Kidney (tissue), 2 donors: ENCODE measurements around a stretch of chr7.

DNA sequence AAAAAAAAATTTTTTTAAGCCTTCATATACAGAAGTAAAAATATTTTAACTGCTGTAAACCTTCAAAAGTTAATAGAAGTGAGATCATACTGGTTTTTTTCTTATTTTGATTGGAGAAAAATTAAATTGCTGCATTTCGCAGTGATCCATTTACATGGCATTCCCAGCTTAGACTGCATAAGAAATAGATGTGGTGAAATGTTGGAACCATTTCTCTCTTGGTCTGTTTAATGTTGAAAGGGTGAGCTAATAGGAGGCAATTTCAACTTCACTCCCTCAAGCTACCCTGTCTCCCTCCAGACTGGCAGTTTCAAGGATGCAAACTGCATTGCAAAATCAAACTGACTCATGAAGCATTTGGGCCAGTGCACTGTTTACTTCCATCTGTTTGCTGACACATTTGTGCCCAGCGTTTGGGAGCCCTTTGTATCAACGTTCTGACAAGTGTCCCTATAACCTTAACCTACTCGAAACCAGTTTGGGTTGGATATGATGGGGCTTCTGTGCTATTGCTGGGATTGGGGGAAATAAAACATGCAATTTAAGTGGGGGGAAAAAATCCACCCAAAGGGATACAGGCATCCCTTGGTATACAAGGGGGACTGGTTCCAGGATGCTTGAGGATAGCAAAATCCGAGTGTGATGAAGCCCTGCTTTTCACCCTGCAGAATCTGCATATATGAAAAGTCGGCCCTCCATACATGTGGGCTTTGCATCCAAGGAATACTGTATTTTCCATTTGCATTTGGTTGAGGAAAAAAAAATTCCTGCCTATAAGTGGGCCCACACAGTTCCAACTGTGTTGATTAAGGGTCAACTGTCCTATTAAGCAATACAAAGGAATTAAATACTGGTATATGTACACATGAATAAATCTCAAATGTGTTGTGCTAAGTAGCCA is 15.7 kb downstream of the RHEB start:
- PRO-cap = no peak
- RRBS = no CpG with 5 or more reads among the region's 6 CpGs

GRCh38 chr7:151550754-151551008 is 31.0 kb upstream of the RHEB start:
- PRO-cap = no peak

DNA sequence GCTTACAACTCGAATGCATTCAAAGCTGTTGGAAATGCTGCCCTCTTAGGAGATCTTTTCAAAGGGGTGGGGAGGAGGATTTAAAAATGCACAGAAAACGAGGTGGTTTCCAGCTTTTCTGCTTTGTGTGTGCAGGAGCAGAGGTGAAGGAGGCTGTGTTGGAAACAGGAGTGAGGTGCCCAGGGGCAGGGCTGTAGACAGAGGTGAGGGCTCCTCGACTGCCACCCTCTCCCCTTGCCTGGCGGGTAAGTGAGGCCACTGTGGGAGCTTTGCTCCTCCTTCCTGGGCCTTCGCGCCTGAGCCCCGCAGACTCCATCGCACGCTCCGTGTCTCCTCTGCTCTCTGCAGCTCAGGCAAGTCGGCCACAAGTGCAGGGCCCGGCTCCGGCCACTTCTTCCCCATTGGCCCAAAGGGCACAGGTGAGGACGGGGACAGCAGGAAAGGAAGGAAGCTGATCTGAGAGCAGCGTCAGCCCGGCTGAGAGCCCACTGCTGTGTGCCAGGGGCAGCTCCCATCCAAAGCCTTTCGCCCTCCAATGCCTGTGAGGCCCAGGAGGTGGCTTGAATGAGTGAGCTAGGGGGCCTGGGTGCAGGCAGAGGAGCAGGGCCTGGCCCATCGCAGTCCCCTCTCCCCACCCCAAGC is 33.6 kb upstream of the RHEB start:
- PRO-cap = no peak
- RRBS = 71% methylated on average over 2 of the region's 18 CpGs

DNA sequence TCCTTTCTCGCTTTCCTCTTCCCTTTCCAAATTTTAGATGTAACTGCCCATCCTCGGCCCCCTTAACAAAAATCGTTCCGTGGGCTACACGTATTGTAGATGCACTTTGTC is 112.8 kb upstream of the RHEB start:
- PRO-cap = no peak
- RRBS = no CpG with 5 or more reads among the region's 5 CpGs

- PRO-cap = no peak
- RRBS = no CpG with 5 or more reads among the region's 22 CpGs
Observed at GRCh38 chr7:151672420-151673382, 153.0 kb upstream of the RHEB start.

GRCh38 chr7:151748730-151749100 is 128.2 kb downstream of the PRKAG2 start:
- PRO-cap = no peak
- RRBS = no CpG with 5 or more reads among the region's 14 CpGs

- PRO-cap = no peak
- RRBS = no CpG with 5 or more reads among the region's 12 CpGs
Observed at GRCh38 chr7:151768991-151769887, 107.7 kb downstream of the PRKAG2 start.

- PRO-cap = no peak
- RRBS = no CpG with 5 or more reads among the region's 24 CpGs
Observed at GRCh38 chr7:151813911-151815133, 62.6 kb downstream of the PRKAG2 start.

- PRO-cap = no peak
- RRBS = no CpG with 5 or more reads among the region's 4 CpGs
Observed at GRCh38 chr7:151823245-151823857, 53.6 kb downstream of the PRKAG2 start.

GRCh38 chr7:151850820-151851708 is 25.9 kb downstream of the PRKAG2 start:
- PRO-cap = no peak
- RRBS = no CpG with 5 or more reads among the region's 27 CpGs

DNA sequence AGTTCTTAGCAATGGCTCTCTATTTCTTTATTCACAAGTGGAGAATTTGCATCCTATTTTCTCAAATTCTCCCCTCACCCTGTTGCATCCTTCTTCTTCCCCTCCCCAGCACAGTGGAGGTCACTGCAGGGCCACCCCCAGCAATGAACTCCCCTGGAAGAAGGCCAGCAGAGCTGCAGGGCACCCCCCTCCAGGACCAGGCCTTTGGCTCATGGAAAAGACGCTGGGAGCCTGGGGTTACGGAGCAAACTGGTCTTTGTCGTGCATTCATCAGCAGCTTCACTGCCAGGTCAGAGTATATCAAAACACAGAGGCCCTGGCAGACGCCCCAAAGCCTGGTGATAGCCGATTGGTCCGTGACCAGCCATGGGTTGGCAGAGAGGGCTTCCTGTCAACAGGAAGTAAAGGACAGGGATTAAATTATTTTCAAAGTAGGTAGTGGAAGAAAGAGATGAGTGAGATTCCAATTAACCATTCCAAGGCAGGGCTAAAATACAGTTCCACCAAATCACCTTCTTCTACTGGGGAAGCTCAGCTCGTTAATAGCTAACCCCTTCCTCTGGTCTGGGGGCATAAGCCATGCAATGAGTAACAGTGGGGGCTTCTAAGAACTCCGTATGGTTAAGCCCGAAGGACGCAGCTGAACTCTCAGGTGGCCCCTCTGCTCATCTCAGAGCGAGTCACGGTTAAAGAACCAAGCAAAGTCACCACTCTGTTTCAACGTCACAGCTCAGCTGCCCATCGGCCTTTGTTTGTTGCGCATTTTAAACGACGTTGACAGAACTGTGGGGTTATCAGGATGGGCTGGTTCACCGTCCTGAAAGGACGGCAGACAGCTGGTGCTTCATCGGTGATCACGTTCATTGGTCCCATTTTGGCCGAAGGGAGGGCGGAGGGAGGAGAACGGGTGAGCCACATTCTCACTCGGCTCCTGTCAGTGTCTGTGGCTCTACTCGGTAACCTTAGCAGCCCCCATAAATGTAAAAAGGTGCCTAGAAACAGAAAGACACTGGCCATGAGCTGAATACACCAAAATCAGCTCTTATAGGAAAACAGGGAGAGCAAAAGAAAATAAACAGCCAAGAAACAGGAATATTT is 8.8 kb downstream of the PRKAG2 start:
- PRO-cap = no peak
- RRBS = no CpG with 5 or more reads among the region's 26 CpGs

DNA sequence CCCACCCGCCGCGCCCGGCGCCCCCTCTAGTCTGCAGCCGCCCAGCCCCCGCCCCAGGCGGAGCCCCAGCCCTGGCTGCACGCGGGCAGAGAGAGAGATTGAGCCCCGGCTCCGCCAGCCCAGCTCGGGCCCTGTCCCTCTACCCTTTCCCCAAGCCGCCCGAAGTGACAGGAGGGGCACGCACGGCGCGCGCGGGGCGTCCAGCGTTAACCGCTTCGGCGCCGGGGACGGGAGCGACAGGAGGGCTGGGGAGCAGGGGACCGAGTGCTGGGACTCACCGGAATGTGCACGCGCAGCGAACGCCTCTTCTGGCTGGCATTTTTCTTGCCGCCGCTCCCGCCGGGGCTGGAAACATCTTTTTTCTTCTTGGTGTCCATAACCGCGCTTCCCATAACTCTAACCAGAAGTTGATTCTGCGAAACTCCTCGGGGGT is 670 bp downstream of the PRKAG2 start:
- PRO-cap = no peak
- RRBS = under 1% methylated on average over 31 of the region's 43 CpGs

GRCh38 chr7:151922977-151923892 is 33.0 kb upstream of the GALNTL5 start:
- PRO-cap = bidirectional peak, plus-strand start at chr7:151923418, minus-strand start at chr7:151923162
- RRBS = no CpG with 5 or more reads among the region's 18 CpGs

GRCh38 chr7:152031830-152032480 is 6.5 kb downstream of the GALNT11 start:
- PRO-cap = no peak
- RRBS = no CpG with 5 or more reads among the region's 4 CpGs

GRCh38 chr7:152116819-152117574 is 91.5 kb downstream of the GALNT11 start:
- PRO-cap = no peak
- RRBS = no CpG with 5 or more reads among the region's 14 CpGs

DNA sequence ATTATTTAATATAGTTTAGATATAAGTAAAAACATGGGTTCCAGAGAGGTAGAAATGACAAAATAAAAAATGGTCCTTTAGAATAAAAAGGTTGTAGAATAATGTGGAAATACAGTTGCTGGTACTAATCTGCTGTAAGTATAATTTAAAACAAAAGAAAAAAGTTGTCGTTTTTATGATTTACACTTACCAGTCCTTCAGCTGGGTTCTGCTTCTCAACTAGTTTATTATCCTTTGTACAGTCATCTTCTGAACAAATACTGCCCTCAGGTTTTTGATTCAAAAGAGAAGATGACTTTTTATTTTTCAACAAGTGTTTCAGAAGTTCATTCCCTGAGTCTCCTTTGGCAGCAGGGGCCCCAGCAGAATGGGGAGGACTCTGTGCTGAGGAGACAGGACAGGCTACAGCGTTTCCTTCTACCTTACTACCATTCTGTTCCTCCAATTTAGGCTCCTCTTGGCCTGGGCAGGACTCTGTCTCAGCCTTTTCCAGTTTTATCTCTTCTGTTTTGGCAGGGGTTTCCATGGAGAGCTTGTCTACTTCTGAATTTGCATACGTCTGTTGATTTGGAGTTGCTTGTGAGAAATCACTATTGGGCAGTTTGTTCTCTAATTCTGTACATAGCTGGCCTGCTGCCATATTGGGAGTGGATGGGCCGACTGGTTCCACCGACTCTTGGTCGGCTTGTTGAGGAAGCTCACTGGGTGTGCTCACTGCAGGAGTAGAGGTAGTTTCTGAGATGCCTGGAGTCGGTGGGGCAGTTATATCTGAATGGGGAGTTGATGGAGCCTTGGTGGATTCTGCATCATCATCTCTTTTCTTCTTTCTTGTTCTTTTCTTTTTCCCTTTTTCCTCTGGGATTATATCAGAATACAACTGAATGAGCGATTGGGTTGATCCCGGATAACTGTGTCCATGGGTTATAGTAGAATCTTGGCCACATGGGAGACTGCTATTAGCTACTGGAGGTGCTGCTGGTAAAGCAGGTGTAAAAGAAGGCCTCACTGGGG is 136.8 kb downstream of the GALNT11 start:
- PRO-cap = no peak
- RRBS = no CpG with 5 or more reads among the region's 9 CpGs

GRCh38 chr7:152213573-152213920 is 188.1 kb downstream of the GALNT11 start:
- PRO-cap = unidirectional peak, plus-strand start at chr7:152213756
- RRBS = no CpG with 5 or more reads among the region's 1 CpG

GRCh38 chr7:152366741-152366992 is 69.1 kb downstream of the KMT2C start:
- PRO-cap = unidirectional peak, plus-strand start at chr7:152366864
- RRBS = 19% methylated on average over 23 of the region's 30 CpGs

- PRO-cap = no peak
- RRBS = no CpG with 5 or more reads among the region's 10 CpGs
Observed at GRCh38 chr7:152433718-152434148, 2.1 kb downstream of the KMT2C start.

DNA sequence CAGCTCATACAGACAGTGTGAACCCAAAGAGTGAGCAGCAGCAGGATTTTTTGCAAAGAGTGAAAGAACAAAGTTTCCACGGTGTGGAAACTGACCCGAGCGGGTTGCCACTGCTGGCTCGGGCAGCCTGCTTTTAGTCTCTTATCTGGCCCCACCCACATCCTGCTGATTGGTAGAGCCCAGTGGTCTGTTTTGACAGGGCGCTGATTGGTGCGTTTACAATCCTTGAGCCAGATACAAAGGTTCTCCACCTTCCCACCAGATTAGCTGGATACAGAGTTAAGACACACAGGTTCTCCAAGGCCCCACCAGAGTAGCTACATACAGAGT is 102.5 kb upstream of the KMT2C start:
- PRO-cap = no peak
- RRBS = no CpG with 5 or more reads among the region's 6 CpGs